HL-60 (cell line): Measurements from ENCODE around the gene GRIP1.

- RRBS = no CpG with 5 or more reads among the region's 1 CpG
Observed at GRCh38 chr12:62560508-62560843, 93.8 kb downstream of the MON2 start.

DNA sequence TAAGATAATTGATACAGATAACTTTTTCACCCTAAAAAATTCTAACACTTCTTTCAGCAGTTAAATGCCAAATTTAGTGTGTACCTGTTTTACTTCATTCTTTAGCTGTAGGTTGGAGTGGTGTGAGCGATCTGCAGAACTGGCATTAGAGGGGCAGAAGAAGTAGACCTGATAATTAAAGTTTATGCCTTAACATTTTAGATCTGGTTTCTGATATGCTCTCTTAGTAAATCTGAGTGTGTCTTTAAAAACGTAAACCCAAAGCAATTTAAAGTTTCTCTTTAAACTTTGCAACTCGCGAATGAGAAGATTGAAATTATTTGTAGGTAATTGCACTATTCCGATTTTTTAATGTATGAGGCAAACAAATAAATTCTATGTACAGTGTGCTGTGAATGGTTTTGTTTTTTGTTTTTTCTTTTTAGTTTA lies 137.4 kb downstream of the MON2 start:
- RRBS = no CpG with 5 or more reads among the region's 5 CpGs

- RRBS = no CpG with 5 or more reads among the region's 10 CpGs
Observed at GRCh38 chr12:62676525-62676976, 209.9 kb downstream of the MON2 start.

- RRBS = no CpG with 5 or more reads among the region's 3 CpGs
Observed at GRCh38 chr12:62789810-62790182, 145.2 kb downstream of the PPM1H start.

GRCh38 chr12:62933121-62933821 lies 1.7 kb downstream of the PPM1H start:
- RRBS = 73% methylated on average over 3 of the region's 25 CpGs

DNA sequence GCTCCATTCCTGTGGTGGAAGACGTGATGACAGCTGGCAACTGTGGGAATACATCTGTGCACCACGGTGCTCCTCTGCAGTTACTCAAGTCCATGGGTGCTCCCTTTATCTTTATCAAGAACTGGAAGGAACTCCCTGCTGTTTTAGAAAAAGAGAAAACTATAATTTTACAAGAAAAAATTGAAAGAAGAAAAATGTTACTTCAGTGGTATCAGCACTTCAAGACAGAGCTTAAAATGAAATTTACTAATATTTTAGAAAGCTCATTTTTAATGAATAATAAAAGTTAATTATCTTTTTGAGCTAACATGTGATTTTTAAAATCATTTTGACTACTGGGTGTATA lies 29.1 kb downstream of the RXYLT1 start:
- RRBS = no CpG with 5 or more reads among the region's 2 CpGs

- RRBS = no CpG with 5 or more reads among the region's 5 CpGs
Observed at GRCh38 chr12:64062818-64063296, 159.2 kb downstream of the KICS2 start.

GRCh38 chr12:64146702-64147880 lies 75.0 kb downstream of the KICS2 start:
- RRBS = no CpG with 5 or more reads among the region's 27 CpGs

GRCh38 chr12:64456825-64457350 lies 5.0 kb downstream of the TBK1 start:
- RRBS = no CpG with 5 or more reads among the region's 4 CpGs

DNA sequence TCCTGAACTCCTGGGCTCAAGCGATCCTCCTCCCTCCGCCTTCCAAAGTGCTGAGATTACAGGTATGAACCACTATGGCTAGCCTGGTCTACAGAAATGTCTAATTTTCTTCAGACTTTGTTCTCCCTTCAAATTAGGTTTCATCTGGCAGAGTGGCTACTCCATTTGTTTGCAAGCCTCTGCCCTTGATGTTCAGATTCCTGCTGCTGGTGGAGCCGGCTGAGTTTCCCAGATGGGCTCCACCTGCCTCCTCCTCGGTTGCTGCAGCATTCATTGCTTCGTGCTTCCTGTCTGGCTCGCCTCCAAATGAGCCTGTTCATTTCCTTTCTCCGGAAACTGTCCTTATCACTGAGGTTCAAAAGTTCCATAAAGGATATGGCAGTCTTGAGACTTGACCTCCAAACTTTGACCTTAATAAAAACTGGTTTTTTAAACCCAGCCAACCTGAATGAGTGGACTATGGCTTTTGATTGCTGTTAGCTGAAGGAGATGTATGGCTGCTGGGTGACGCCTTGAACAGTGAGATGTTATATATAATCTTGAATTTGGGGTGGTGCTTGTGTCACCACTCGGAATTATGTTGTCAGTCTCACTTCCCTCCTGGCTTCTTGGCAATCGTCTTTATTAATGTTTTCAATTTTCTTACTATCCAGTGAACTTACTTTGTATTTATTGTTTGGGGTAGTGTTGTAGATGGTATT lies 62.6 kb downstream of the RASSF3 start:
- RRBS = 4% methylated on average over 3 of the region's 10 CpGs

DNA sequence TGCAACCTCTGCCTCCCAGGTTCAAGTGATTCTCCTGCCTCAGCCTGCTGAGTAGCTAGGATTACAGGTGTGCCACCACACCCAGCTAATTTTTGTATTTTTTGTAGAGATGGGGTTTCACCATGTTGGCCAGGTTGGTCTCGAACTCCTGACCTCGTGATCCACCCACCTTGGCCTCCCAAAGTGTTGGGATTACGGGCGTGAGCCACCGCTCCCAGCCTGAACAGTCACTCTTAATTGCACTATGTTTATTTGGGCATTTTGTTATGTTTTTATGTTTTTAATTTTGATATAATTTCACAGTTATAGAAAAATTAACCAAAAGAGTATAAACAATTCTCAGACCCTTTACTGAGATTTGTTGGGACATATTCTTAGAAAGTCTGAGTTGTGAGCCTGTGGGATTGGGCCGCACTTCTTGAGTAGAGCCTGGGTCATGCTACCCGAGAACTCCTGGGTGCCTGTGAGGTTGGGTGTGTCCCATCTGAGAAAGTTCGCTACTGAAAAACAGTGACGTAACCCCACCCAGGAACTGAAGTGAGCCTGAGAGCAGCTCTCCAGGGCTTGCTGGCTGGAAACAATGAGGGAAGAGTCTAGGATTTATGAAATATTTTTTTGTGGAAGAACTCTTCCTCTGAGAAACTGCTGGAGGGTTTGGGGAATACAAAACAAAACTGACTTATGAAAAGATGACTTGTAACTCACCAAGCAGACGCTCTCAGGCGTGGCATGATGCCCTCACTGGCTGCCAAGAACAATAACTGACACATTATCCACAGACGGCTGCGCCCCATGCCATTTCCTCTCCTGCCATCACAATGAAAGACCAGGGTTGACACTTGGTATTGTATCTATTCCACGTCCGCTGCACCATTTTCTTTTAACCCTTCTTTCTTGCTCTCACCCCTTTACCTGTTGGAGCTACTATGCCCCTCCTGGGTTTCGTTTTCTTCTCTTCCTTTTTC lies 69.1 kb downstream of the RASSF3 start:
- RRBS = no CpG with 5 or more reads among the region's 16 CpGs

- RRBS = no CpG with 5 or more reads among the region's 11 CpGs
Observed at GRCh38 chr12:64687967-64688881, 71.0 kb downstream of the GNS start.

GRCh38 chr12:64824803-64825786 lies 648 bp downstream of the TBC1D30 start:
- RRBS = 7% methylated on average over 18 of the region's 70 CpGs

DNA sequence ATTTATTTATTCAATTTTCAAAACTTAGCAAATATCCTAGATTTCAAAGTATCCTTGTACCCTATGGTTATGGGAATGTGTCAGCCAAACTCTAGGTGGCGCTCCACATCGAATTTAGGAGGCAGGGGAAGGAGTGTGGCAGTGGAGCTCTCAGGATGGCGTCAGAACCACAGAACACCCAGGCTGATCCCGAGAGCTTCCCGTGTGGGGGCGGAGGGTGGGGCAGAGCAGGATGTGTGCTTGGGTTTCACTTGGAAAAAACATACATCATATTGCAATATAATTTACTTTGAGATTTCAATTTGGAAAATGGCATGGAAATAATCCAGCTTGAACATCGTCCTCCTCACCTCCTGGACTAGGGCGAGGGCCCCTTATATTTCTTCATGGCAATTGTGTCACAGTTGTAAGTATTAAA lies 221.7 kb upstream of the HMGA2 start:
- RRBS = no CpG with 5 or more reads among the region's 8 CpGs

DNA sequence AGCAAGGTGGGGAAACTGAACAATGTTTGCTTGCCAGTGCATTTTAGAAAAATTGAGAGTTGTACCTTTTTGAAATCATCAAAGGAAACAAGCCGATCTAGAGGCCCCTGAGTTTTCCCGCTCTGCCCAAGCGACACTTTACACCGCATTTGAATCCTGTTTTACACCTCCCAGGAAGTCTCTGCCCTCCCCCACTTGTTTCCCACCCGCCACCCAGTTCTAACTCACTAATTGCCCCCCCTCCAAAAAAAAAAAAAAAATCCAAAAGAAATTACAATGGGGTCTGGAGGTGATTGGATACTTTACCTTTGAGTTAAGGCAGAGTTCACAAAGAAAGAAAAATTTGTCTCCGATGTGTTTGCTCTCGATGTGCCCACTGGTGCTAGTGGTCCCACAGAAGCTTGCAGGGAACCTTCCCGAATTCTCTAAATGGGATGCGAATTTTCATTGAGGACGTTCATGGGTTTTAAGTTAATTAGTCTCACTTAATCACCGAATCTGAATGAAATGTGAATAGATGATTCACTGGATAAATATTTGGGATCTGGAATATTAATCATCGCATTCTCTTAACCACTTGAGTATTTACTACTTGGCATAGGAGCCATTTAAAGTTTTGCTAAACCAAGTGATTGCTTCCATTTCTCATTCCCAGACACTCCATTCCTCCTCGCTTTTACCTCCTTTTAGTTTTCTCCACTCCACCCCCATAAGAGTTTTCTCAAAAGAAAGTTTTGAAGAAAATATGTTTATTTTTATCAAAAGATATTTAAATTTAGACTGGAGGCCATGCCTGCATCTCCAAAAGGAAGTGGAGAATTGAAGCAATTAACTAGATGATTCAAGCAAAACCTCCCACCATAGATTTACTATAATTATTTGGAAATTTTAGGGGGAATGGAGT lies 2.5 kb downstream of the HMGA2 start:
- RRBS = no CpG with 5 or more reads among the region's 13 CpGs

DNA sequence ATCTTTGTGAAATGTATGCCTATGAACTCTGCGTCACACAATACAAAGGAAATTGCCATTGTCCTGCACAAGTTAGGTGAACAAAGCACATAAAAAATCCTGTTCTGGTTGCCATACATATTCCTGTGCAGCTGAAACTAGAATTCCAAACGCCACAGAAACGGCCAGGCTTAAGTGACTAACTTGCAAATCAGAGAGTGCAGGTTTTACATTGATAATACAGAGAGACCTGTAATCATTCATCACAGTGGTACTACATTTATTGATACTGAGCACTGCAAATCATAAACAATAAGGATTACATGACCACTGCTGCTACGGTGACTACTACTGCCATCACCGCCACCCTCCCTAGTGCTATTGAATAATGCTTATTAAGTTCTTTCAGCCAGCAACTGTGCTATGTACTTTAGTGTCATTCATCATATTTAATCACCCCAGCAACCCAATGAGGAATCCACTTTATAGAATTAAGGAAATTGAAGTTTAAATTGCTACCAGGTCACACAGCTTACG lies 112.1 kb downstream of the HMGA2 start:
- RRBS = no CpG with 5 or more reads among the region's 6 CpGs

DNA sequence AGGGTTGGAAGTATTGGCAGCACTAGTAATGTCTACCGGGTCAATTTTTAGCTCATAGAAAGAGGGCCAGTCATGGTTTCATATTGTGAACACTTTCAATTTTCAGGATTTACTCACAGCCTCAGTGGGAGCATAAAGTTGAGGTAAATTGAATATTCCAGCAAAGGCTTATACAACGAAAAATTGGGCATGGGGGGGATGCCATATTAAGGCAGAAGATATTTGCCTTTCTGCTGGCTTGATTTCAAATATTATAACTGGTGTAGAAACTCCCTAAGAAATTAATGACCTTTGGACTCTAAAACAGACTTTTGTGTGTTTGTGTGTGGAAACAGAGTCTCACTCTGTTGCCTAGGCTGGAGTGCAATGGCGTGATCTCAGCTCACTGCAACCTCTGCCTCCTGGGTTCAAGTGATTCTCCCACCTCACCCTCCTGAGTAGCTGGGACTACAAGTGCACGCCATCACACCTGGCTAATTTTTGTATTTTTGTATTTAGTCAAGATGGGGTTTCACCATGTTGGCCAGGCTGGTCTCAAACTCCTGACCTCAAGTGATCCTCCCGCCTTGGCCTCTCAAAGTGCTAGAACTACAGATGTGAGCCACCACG lies 11.6 kb downstream of the IRAK3 start:
- RRBS = no CpG with 5 or more reads among the region's 6 CpGs

DNA sequence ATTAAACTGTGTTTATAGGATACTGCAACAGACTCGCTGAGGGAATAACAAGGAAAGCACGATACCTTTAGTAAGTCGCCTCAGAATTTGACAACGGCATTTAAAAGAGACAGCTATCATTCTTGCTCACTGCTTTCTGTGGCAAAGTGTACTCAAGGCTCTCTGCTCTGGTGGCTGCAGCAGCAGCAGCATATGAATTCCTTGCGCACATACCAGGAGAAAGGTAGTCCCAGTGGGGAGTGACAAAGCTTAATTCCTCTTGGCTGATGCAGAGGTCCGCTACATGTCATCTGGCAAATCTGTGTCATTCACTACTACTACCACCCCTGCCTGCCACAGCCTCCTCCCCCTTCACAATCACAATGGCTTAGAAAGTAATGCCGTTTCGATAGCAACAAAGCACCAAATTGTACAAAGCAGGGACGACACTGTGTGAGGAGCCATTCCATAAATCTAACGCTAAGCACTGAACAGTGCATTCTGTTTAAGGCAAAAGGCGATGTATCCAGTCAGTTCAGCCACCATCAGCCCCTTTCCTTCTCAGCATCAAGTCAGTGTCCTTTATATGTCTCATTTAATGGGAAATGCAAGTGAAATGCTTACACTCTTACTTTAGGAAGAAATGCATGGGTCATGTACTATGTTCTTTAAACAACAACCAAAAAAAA lies at the start of gene GRIP1:
Gene GRIP1 (minus strand): TSS at position 292 of the 668 bp plus-strand sequence.
- RRBS = no CpG with 5 or more reads among the region's 11 CpGs

DNA sequence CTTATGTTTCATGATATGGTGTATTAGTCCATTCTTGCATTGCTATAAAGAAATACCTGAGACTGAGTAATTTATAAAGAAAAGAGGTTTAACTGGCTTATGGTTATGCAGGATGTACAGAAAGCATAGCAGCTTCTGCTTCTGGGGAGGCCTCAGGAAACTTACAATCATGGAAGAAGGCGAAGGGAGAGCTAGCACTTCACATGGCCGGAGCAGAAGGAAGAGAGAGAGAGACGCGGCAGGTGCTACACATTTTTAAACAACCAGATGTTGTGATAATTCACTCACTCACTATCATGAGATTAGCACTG lies 195.5 kb upstream of the GRIP1 start:
- RRBS = no CpG with 5 or more reads among the region's 4 CpGs